Left cardiac atrium (tissue), 1 donor: Measurements from ENCODE around the genes UGT1A8 and SPP2.

DNA sequence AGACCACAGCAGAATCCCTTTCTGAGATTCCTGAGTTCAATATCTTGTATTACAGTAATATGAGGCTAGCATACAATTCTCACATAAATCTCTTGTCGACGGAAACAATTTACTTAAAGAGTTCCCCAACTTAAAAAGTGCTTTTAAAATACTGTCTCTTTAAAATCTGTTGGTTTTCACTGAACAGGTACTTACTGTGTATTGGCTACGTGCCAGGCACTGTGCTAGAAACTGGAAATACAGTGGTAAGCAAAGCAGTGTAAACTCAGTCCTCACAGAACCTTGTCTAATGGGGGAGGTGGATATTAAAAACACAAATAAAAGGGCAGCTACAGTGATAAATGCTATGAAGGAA is 52.7 kb downstream of the USP40 start:
- PRO-cap = no peak

GRCh38 chr2:233617328-233618031 is at the start of gene UGT1A8:
TSS of gene UGT1A8 (plus strand) at chr2:233617633.
- PRO-cap = no peak

- PRO-cap = no peak
These were observed 14.8 kb upstream of the UGT1A1 start for GRCh38 chr2:233745119-233745879.

- PRO-cap = no peak
These were observed 21.3 kb downstream of the HJURP start for GRCh38 chr2:233832882-233833520.

DNA sequence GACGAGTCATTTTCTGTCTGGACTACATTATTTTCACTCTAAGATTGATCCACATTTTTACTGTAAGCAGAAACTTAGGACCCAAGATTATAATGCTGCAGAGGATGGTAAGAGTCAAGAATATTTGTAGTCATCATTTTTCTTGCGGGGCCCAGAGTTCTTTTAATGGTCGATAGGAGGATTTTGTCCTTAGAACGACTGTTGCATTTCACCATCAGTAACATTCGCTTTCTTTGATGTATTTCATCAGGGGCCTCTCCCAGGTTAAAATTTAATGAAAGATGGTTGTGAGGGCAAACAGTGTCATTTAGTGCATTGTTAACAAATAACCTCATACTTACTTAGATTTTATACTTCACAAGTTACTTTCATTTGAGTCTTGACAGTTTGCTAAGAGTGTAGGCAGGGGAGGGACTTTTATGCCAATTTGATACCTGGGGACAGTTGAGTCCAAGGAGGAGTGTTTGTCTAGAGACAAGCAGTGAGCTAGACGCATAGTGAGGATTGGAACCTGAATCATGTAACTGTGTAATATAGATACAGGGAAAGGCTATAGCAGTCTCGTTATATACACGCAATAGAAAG is 64.7 kb downstream of the TRPM8 start:
- PRO-cap = no peak

GRCh38 chr2:233990460-233991029 is 60.0 kb upstream of the SPP2 start:
- PRO-cap = no peak

DNA sequence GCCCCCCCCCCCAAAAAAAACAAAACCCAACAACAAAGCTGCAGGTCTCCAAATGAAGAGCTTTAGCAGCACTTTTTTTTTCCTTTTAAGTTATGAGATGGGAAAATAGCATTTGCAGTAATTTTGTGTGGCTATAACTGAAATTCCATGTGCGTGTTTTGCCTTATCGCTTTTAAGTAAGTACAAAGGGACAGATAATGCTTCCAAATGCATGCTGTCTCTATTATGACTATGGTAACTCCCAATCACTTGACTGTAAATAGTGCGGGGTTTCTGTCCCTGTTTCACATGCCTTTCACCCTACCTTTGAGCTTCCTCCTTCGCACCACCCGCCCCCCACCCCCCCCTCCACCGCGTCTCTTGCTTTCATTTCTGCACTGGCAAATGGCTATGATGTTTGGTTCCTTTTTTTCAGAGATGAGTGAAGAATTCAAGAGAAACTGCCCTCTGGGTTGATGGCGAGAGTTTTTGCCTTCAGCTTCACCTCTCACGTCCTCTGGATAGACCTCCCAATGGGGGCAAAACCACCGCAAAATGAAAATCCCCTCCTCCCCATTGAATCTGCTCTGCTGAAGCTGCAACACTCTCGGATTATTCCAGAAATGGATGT is 25.1 kb upstream of the SPP2 start:
- PRO-cap = no peak

DNA sequence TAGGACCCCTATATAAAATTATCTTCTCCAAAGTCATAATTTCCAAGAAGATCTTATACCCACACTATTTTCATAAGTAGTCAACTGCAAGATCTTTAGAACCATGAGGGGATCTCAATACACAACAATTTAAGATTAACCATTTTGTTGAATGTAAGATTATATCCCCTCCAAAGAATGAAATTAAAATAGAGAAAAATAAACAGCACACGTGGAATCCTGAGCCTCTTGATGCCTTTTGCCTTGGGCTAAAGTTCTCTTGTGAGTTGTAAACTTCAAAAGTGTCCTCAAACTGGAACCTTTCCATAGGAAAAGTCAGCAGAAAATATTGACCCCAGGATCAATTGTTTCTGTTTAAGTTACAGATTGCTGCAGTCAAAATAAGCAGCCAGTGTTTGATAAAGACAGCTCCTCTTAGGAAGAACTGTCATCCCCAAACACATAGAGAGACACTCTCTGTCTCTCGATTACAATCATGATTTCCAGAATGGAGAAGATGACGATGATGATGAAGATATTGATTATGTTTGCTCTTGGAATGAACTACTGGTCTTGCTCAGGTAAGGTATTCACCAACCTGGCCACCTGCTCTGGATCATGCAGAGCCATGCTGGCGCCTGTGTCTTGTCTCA is at the start of gene SPP2:
Gene SPP2 (plus strand): TSS at position 391 of the 632 bp plus-strand sequence.
- PRO-cap = no peak

- PRO-cap = no peak
These were observed 1.2 kb downstream of the SPP2 start for GRCh38 chr2:234051685-234052184.

- PRO-cap = no peak
These were observed 205.1 kb downstream of the ARL4C start for GRCh38 chr2:234291468-234292513.

GRCh38 chr2:234307639-234307984 is 189.3 kb downstream of the ARL4C start:
- PRO-cap = no peak

DNA sequence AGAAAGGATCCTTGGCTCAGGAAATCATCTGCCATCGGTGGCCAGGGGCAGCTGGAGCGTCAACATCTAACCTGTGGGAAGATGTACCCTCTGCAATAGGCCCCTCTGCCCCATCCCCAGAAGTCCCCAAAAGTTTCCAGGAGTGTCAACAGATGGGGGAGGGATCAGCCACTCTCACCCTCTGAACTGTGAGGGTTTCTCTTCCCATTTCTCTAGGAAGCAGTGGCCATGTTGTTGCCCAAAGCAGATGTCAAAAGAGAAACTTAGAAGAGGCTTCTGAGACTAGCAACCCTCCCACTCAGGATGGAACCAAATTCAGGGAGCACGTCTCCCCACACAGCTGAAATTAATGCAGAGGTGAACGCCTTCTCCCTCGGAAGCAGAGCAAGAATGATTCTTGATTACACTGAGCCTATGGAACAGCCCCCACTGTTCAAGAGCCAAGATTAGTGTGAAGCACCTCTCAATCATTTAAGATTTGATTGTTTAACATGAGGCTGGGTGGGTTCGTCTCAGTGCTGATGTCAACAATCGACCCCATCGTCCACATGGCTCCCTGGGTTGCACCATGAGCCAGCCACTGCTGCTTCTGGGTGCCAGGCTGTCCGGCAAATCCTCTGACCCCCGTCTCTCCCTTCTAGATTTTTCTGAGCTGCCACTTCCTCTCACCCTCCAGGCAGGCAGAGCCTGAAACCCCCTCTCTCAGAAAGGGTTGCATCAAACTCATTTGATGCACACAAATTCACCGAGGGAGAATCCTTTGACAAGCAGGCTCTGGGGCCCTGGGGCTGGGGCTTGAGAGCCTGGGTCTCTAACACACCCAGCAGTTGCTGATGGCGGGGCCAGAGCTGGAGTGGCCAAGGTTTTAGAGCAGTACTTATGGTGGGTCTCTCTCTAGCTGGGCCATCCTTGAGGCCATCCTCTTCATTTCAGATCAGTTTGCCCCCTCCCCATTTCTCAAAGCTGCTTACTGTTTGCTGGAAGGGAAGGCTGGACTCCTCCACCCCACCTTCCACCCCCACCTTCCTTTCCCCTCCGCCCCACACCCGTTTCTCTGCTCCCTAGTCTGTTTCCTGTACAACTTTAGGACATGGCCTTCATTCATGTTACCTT is 69.9 kb downstream of the ARL4C start:
- PRO-cap = no peak

DNA sequence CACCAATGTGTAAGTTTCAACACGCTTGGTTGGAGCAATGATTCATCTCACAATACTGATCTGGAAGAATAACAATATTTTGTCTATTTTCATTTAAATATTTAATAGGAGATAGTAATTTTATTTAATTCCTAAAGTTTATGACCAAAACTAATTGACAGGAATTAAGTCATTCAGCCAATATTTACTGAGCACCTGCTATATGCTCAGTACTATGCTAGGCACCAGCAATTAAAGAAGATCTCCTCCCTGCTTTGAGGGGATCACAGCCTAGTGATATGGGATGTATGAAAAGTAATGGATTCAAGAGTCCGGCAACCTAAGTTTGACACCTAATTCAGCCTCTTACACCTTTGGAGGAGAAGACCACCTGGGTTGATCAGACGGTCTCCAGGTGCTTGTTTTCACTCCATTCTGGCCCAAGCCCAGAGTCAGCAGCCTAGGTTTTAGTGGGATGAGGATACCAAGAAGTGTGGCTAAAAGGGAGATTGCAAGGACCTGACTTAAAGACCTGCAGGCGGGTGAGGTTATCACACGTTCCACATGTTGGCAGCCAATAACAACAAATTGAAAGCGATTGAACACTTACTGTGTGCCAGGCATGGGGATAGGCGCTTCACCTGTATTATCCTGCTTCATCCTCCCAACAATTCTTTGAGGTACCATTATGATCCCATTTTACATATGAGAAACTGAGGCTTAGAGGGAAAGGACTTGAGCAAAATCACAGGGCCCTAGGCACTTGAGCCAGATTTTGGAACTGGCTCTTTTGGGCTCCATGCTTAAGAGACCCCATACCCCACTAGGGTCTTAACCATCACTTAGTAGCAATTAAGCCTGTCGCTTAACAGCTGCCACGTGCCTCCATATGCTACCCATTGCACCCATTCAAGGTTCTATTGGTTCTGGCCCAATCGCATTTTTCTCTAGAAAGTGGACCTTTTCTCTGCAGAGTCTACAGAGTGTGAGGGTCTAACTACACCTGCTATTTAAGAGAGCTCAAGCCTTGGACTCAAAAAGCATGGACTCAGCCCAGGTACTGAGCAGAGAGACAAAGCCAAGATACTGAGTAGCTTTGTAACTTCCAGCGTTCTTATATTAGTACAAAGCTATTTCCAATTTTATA is 5.0 kb downstream of the ARL4C start:
- PRO-cap = no peak

DNA sequence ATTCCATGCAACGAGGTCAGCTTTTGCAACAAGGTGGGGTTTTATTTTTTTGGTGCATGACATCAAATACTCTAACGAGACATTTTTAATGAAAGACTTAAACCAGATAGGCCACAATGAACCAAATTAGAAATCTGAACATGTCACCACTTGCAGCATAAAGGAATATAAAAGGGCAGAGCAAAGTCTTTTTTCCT is 2.4 kb downstream of the ARL4C start:
- PRO-cap = no peak

DNA sequence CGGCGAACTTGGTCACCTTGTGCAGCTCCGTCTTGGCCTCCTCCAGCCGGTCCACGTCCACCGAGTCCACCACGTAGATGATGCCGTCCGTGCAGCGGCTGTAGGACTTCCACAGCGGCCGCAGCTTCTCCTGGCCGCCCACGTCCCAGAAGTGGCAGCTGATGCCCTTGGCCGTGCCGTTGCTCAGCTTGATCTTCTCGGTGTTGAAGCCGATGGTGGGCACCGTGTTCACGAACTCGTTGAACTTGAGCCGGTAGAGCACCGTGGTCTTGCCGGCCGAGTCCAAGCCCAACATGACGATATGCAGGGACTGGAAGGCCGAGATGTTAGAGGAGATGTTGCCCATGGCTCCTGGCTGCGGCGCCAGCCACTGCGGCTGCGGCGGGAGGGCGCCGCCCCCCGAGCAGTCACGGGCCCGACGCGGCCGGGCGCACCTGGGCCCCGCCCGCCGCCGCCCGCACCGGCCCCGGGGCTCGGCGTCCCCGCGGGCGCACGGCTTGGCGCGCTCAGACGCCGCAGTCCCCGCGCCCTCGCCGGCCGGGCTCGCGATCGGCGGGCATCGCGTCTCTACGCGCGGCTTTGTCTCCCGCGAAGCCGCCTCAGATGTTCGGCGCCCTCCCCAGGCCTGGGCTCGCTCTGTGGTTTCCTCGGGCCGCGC is 511 bp downstream of the ARL4C start:
- PRO-cap = no peak

- PRO-cap = no peak
These were observed 48.0 kb upstream of the ARL4C start for GRCh38 chr2:234544849-234545215.

DNA sequence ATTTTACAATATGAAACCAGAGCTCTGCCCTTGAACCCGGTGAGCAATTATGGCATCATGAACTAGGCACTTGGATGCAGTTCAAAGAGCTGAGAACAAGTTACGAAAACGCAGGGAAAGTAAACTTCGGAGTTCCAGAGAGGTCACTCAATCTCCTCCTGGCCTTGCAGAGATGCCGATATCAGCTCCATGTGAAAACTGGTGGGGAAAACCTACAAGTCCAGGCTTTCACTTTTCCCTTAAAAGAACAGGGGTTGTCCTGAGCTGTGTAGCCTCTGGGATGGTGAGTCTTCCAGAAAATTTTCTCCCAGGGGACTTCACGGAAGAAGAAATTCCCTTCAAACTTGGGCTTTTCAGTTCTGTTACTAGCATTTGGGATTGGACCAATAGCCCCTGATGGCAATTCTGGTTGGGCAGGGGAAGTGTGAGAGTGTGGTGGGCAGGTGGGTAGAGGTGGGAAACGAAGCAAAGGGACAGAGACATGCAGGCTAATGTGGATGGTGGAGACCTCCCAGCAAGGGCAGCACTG is 71.1 kb upstream of the SH3BP4 start:
- PRO-cap = no peak

- PRO-cap = no peak
These were observed 59.9 kb downstream of the SH3BP4 start for GRCh38 chr2:235011631-235012125.

DNA sequence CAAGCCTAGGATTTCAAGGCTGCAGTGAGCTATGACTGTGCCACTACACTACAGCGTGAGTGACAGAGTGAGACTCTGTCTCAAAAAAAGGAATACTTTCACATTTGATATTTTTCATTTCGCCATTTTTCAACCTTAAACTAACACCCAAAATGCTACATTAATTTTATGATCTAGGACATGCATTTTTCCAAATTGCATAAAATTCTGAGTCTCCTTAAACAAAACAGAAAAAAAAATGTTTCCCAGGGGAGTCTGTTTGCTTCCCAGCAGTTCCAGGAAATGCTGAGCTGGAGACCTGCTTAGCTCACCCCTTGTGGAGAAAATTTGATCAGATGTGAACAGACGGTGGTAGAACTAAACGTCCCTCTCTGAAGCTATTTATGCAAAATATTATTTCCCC is 75.0 kb upstream of the AGAP1 start:
- PRO-cap = no peak

DNA sequence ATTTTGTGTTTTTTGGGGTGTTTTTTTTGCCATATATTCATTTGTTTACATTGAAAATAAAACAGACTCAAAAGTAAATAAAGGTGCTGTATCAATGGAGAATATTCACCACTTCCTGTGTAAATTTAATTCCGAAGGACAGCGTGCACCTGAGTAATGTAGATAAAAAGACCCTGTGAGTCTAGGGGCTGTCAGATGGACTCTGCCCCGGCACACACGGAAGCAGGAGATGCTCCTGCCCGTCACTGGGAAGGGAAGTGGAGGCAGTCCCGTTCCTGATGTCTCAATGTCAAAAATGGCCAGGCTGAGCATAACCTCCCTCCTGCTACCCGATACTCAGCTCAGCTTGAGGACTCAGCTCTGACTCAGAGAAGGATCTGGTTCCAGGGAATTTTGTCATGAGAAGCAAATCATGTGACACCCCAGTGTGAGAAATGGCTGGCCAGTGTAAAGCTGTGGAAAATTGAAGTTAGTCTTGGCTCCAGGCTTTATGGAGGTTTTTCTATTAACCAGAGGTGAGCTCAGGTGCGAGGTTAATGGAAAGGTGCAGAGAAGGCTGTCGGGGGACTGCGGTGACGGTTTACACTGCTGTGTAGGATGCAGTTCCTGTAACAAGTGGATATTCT is 24.9 kb upstream of the AGAP1 start:
- PRO-cap = no peak